Colonic mucosa (tissue), 1 donor: ENCODE measurements around a stretch of chr16.

GRCh38 chr16:23669200-23669830, 9.4 kb upstream of the PLK1 start:
- PRO-cap, result unidirectional peak, plus-strand start at chr16:23669604

- PRO-cap, result unidirectional peak, minus-strand start at chr16:23863569
Observed at GRCh38 chr16:23863468-23864125, 27.8 kb downstream of the PRKCB start.

- PRO-cap, result no peak
Observed at GRCh38 chr16:23873035-23873985, 37.5 kb downstream of the PRKCB start.

- PRO-cap, result no peak
Observed at GRCh38 chr16:24729996-24730520, 607 bp downstream of the TNRC6A start.

GRCh38 chr16:24730763-24731047, 1.3 kb downstream of the TNRC6A start:
- PRO-cap, result no peak

DNA sequence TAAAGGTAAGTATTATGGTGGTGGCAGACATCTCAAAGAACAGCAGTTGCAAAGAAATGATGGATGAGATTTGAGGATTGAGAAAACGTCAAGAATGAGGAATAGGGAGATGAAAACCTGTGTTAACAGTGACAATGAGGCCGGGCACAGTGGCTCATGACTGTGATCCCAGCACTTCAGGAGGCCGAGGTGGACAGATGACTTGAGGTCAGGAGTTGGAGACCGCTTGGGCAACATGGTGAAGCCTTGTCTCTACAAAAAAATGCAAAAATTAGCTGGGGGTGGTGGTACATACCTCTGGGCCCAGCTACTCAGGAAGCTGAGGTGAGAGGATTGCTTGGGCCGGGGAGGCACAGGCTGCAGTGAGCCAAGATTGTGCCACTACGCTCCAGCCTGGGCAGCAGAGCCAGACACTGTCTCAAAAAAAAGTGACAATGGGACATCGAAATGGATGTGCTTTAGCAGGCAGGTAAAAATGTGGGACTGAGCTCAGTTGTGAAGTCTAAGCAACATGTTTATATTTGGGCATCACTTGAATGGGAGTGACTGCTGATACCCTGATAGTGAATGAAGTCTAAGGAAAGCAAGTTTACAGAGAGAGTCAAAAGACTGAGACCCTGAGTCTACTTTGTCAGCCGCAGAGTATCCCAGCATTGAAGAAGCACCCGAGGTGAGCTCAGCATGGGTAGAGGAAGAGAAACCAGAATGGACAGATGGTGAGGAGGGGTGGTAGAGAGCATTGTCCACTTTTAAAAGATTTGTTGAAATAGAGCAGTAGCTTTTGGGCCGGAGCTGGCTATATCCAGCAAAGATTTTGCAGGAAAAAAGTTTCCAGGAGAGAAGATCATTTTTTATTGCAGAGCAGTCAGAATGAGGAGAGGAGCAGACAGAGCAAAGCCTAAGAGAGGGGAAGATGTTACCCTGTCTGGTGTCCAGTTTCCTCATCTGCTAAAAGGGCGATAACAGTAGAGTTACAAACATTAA, 43.3 kb upstream of the SLC5A11 start:
- PRO-cap, result no peak

DNA sequence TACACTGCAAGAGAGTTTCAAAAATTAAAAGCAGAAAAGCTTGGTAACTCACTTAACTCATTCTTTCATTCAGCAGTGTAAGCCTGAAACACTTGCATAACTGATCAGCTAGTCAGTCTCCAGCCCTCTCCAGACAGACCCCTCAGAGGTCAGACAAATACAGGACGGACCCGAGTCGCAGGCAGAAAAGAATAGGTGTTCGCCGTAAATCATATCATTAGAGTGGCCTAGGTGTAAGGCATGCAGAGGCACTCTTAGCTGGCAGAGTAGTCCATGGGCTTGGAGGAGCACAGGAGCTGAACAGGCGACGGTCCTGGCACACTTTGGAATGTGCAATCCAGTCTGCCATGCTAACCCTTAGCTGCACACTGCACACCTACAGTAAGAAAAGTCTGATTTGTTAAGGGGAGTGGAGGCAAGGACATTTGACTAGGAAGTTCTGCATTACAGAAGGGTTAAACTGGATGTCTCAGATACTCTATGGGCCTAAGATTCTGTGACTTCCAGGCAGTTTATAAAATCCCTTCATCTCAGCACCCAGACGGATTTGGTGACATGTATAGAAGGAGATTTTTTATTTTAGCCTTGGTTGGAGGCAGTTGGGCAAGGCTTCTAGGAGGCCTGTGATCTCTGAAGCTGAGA, 34.8 kb upstream of the SLC5A11 start:
- PRO-cap, result no peak

GRCh38 chr16:24838574-24839344, 7.0 kb upstream of the SLC5A11 start:
- PRO-cap, result no peak

GRCh38 chr16:24968491-24968995, 46.6 kb downstream of the ARHGAP17 start:
- PRO-cap, result no peak

GRCh38 chr16:24994203-24994702, 20.9 kb downstream of the ARHGAP17 start:
- PRO-cap, result no peak

- PRO-cap, result no peak
Observed at GRCh38 chr16:25030171-25030947, 15.2 kb upstream of the ARHGAP17 start.

GRCh38 chr16:25052409-25053027, 37.3 kb upstream of the ARHGAP17 start:
- PRO-cap, result no peak

DNA sequence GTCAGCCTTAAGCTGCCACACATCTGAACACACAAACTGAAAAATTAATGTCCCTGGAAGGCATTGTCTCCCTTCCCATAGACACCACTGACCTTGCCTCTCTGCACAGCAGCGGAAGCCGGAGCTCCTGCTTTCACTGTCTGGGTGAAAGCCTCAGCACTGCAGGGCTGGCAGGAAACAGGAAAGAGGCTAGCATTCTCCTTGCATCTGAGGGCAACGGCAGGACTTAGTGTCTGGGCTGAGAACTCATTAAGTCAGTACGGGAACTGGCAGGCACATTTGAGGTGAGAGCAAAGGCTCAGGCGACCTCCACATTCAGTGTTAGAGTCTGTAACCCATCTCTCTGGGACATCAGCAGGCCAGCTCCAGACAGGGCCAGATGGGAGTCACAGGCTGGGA, 452.3 kb upstream of the C16orf82 start:
- PRO-cap, result no peak

DNA sequence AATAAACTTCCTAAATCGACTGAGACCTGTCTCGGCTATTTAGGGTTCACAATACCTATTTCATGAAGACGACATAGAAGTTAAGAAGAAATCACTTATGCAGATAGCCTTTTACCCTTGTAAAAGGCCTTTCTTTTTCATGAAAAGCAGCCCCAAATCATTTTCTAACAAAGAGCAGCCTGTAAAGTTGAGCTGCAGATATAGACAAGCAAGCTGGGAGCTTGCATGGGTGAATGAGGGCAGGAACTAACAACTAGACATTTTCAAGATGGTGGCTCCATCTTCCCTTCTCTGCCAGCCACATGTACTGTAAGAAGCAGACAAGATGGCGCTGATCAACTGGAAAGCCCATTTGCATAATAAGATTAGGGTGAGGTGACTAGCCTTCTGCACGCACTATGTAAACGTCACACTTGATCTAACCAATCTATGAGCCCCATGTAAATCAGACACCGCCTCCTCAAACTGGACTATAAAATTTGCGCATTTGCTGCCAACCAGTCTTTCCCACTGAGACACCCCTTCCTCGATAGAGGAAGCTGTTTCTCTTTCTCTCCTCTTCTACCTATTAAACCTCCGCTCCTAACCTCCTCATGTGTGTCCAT, 4.6 kb upstream of the KDM8 start:
- PRO-cap, result no peak

- PRO-cap, result no peak
Observed at GRCh38 chr16:27225835-27226381, 22.6 kb downstream of the KDM8 start.

DNA sequence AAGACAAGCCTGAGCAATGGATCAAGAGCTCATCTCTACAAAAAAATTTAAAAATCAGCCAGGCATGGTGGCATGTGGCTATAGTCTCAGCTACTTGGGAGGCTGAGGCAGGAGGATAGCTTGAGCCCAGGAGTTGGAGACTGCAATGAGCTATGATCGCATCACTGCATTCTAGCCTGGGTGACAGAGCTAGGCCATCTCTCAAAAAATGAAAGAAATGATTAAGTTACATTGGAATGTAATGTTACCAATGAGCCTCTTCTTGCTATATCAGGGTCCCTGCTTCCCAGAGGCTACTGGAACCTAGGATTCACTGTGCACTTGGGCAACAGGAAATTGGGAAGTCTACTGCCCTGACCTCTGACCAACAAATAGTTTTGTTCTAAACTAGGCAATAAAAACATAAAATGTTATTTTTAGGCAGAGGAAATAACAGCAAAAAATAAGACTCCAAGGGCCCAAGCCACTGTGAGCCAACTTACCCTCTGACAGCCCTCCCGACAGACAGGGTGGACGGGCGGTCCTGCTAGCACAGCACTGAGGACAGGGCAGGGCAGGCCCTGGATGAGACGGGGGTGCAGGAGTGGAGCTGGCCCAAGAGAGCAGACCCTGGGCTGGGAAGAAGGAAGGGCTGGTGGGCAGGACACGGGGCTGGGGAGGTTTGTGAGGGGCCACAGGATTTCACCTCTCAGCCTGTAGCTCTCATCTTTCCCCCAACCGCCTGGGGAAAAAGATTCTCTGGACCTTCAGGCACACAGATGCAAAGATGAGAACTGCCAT, 27.5 kb downstream of the NSMCE1 start:
- PRO-cap, result bidirectional peak, plus-strand start at position 476 of the sequence, minus-strand start at position 347 of the sequence

DNA sequence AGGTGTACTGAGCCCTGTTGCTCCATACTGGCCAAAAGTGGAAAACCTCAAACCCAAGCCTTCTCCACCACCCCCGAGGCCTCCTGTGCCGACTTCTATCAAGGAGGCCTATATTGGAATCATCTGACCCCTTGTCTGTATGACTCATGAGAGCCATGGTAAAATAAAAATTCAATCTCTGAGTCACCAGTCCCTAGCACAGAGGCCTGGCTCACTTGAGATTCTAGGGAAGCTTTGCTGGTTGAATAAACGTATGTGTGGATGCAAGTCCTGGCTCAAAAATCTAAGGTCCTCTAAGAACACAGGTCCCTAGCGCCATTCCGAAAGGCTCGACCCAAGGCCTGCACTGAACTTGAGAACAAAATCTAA, 15.1 kb downstream of the NSMCE1 start:
- PRO-cap, result no peak

- PRO-cap, result no peak
Observed at GRCh38 chr16:27253968-27254556, 14.5 kb downstream of the NSMCE1 start.

- PRO-cap, result no peak
Observed at GRCh38 chr16:27317932-27318797, 4.4 kb downstream of the IL4R start.

- PRO-cap, result no peak
Observed at GRCh38 chr16:27366348-27366750, 35.6 kb upstream of the IL21R start.